A172 (cell line): ENCODE data around the genes EGR1 and MZB1.

- RAMPAGE, long total RNA, result no peak
These were observed 57.3 kb downstream of the PKD2L2 start for GRCh38 chr5:137946338-137947156.

DNA sequence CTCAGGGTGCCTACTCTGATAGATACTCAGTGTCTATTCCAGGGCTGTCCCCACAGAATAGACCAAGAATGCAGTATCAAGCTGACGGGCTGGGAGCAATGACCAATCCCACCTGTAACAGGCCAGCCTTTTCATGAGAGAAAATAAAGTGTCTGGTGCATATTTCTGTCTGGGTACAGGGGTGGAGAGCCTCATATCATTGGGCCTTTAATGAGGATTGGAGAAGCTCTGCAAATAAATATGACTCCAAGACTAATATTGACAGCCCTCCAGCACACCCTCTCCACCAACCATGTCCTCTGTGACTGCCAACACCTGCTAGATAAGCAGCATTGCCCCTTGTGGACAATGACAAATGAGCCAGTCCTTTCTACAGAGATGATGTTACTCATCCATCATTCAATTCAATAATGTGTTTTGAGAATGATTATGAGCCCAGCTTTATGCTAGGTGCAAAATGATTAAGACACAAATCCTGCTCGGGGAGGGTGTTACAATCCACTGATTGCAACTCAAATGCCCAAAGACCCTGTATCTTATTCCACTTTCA is 2.0 kb upstream of the GFRA3 start:
- RAMPAGE, long total RNA, result no peak

DNA sequence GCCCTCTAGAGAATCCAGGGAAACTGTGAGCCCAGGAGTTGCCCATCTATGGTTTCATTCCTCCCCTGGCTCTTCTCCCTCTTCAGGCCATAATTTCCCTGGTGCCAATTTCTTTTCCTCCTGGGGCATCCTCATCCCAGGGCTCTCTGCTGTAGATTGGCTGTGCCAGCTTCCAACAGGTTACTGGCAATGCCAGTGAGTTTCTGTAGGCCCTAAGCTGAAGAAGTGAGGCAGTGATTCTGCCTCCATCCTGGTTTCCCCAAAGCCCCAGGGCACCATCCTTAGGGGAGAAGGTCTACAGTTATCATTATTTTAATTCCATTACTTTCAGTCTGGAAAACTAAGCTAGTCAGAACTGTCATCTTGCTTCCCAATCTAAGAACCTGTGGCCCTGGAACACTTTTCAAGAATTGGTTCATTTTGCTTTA is 3.7 kb upstream of the KDM3B start:
- RAMPAGE, long total RNA, result no peak

GRCh38 chr5:138449456-138450430 is 10.9 kb downstream of the REEP2 start:
- RAMPAGE, long total RNA, result no peak

- RAMPAGE, long total RNA, result no peak
These were observed 6.2 kb upstream of the EGR1 start for GRCh38 chr5:138458940-138459716.

- RAMPAGE, long total RNA, result no peak
These were observed at the start of gene EGR1 for GRCh38 chr5:138465404-138466194. EGR1 (plus strand) TSS chr5:138465479.

- RAMPAGE, long total RNA, result no peak
These were observed 3.4 kb downstream of the EGR1 start for GRCh38 chr5:138468693-138469082.

GRCh38 chr5:138491368-138492466 is 26.4 kb downstream of the EGR1 start:
- RAMPAGE, long total RNA, result no peak

DNA sequence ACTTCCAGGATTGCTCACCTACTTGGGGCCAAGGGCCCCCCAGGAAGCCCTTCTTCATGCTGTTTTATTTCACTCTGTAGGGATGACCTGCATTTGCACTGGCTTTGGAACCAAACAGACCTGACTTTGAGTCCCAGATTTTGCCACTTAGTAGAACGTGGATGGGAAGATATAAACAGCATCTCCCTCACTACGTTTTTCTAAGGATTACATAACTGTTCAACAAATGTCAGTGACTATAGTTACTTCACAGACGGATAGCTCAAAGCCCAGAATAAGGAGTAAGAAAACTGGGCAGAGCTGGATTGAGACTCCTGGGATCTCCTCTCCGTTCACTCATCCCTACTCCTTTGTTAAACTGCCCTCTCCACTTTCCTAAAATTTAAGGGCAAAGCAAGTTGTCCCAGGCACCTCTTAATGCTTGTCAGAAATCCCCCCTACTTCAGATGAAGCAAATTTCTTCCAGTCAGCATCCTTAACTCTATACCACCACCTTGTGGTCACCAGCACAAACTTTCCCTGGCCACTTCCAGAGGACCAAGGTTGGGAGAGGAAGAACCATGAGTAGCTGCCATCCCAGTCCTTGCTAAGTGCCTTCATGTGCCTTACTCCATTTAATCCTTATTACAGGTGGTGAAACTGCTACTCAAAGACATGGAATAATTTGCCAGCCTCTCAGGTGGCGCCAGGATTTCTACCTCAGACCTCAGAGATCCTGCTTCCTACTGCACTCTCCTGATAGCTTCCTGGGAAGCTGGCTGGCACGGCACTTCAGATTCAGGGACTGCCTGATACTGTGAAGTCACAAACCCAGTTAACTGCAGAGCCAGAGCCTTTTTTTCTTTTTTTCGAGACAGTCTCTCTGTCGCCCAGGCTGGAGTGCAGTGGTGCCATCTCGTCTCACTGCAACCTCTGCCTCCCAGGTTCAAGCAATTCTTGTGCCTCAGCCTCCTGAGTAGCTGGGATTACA is 38.4 kb downstream of the EGR1 start:
- RAMPAGE, long total RNA, result no peak

DNA sequence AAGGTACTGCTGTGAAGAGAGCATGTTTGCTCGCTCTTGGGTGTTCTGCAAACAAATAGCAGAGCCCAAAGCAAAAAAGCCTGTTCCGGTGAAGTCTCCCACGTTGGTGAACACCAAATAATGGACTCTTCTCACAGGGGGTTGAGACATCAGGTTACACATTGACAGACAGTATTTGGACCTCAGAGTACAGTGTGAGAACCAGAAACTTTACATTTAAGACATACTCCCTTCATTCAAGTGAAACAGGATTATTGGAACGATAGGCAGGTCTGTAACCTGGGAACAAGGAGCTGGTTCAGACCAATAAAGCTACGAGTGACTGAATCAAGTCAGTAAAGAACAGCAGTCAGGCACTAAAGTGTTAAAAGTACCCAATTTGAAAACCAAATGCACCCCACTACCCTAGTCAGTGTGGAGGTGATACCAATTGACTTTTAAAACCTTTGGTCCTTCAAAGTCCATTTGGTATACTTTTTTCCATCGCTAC is 36.5 kb downstream of the ETF1 start:
- RAMPAGE, long total RNA, result no peak

- RAMPAGE, long total RNA, result no peak
These were observed 14.2 kb downstream of the ETF1 start for GRCh38 chr5:138528955-138529154.

- RAMPAGE, long total RNA, result no peak
These were observed 1.3 kb upstream of the ETF1 start for GRCh38 chr5:138544053-138545075.

DNA sequence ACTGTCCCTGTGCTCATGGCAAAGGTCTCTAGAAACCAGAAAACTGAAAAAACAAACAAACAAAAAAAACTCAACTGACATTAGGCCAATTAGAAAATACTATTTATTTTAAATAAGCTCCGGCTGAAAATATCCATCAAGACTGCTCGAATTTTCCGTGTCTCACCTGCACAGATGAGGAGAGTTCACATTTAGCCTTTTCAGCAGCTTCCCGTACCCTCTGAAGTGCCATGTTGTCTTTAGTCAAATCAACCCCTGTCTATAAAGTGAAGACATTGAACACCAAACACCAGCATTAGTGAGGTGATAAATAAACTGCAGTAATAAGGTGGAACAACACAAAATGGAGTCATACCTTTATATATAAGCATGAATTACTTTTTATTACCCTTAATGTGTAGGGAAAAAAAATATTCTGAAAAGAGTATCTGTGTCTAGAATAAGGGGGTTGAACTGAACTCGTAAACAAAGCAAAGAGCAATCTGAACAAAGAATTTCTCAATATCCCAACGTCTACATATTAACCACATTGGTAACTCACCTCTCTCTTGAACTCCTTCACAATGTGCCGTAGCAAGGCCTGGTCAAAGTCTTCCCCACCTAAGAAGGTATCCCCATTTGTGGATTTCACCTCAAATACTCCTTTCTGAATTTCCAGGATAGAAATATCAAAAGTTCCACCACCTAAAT is 8.6 kb downstream of the HSPA9 start:
- RAMPAGE, long total RNA, result no peak

GRCh38 chr5:138575575-138576228 is 501 bp upstream of the HSPA9 start:
- RAMPAGE, long total RNA, result no peak

- RAMPAGE, long total RNA, result no peak
These were observed 28.8 kb upstream of the CTNNA1 start for GRCh38 chr5:138724330-138724959.

DNA sequence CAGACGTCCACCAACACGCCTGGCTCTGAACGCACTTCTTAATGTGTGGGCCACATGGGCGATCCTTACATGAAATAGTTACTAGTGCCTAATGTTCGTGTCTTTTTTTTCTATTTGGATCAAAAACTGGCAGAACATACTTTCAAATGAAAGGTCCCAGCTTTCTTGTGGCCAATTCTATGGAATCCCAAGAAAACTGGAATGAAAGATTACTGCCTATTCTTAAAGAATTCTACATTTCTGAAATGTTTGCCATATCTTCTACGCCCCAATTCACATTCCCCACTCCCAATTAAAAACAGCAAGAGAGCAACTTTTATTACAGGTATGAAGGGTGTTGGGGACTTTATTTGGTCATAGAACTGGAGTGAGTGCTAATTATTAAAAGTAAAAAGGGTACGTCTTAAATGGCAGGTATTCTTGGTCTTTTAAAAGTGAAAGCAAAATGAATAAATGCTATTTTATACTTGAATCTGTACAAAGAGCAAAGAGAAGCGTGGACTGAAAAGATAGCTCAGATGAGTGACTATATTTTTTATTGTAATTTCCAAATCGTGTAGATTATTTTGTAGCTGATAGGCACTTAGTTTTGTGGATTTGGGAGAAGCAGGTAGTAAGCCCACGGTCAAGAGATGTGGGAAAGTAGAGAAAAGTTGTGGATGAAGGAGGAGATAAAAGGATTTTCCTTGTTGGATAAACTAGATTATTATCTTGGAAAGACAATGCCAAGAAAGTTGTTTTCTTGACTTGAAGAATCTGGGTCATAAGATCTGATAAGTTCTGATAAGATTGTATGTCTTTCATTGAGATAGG is 13.6 kb downstream of the LRRTM2 start:
- RAMPAGE, long total RNA, result no peak

GRCh38 chr5:139131258-139131934 is 66.8 kb downstream of the SIL1 start:
- RAMPAGE, long total RNA, result no peak

DNA sequence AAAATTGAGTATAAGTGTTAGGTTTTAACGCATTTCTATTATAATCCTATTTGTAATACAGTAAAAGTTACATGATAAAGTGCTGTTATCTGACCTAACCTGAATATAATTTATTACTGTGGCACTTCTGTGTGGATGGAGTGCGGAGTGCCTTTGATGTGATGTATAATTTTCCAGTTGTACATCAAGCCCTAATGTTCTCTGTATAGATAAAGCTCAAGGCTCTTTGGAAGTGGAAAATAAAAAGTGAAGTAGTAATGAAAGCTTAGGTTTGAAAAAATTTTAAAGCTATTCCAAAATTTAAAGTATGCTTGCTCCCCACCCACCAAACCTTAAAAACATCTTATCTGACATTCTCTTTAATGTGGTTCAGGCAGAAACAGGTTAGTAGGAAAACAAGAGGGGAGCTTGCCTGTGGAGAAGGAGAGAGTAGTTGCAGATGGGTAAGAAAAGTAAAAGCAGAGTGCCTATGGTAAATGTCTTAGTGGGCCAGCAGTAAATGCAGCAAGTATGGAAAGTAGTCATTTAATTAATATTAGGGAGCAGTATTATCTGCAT is 4.1 kb downstream of the MATR3 start:
- RAMPAGE, long total RNA, result no peak

GRCh38 chr5:139389492-139390732 is at the start of gene MZB1:
MZB1 (minus strand) TSS chr5:139389913.
- RAMPAGE, long total RNA, result no peak

DNA sequence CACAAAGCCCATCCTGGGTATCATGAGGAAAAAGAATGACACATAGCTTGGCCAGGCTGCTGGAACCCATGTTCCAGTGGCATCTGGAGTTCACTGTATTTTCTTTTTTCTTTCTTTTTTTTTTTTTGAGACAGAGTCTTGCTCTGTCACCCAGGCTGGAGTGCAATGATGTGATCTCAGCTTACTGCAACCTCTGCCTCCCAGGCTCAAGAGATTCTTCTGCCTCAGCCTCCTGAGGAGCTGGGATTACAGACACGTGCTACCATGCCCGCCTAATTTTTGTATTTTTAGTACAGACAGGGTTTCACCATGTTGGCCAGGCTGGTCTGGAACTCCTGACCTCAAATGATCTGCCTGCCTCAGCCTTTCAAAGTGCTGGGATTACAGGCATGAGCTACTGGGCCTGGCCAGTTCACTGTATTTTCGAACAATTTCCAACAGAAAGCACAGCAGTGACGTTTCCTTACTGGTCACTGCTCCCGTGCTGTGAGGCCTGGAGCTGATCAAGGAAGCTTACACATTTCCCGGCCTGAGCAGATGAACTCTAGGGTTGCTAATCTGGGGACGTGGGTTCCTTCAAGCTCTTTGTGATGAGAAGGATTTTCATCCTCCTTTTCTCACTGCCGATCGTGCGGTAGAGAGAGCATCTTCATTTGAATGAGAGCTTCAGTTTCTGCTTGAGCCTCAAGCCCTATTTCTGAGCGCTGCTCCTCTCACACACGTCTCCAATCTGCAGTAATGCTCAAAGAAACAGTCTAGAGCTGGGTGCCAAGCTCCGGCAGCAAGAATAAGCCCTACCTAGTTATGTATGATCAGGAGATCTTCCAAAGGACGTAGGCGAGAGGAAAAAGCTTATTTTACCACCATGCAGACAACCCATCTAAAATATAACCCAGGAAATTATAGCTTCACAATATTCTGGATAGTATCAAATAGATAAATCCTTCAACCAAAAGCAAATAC is 7.1 kb upstream of the SPATA24 start:
- RAMPAGE, long total RNA, result no peak